ENCODE measurements around a stretch of chr18.

GRCh38 chr18:59846959-59847637 is 52.7 kb upstream of the PMAIP1 start:
- PRO-cap: no peak
- CAGE, long polyA plus RNA: no peak

- PRO-cap: no peak
- CAGE, long polyA plus RNA: no peak
Observed at GRCh38 chr18:61334061-61334541, 871 bp downstream of the CDH20 start.

- PRO-cap: no peak
- CAGE, long polyA plus RNA: no peak
Observed at GRCh38 chr18:61655767-61656039, 237.1 kb downstream of the RNF152 start.

DNA sequence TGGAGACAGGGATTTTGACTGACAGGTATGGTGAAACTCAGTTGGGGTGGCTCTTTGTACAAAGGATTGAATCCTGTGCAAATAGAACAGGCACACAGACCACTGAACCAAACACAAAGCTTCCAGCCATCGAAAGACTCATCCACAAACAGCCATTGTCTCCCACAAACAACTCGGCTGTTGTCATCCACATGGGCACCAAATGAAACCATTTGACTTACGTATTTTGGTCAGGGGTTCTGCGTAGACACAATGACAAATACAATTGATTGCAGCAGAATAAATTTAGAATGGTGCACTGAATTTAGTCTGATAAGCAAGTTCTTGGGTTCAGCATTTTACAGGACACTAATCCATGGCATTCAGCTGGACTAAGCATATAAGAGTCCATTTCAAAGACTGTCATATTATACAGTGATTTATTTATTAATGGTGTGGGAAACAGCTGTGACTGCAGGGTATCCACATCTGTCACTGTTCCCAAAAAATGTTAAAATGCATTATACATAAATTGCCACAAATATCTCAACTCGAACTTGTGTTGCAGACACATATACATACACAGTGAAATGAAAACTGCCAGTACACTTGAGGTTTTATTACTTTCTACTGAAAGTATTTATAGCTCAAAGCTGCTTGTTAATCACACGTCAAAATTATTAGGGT is 15.7 kb downstream of the RNF152 start:
- PRO-cap: no peak
- CAGE, long polyA plus RNA: no peak

DNA sequence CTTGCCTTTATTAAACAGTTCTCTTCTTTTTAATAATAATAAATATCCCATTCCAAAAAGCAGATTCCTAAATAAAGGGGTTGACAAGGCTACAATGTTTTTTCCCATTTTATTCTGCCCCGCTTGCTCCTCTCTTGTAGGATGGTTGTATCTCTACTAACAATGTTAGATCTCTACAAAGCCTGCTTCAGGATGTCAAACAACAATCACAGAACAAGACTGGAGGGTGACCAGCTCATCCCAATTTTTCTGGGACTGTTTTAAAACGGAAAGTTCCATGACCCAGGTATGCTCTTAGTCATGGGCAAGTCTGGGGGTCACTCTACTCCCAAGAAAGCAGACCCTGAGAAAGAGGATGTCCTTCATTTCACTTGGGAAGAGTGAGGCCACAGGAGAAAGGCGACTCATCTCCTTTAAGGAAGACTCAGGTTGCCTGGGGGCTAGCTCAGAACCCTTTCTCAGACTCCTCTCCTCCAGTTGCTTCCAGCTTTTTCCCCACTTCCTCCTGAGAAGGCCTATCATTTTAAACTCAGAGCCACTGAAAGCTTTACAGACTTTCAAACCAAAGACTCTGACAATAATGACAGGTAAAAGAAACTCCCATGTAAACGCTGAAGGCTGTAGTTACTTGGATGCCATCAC is 9.3 kb downstream of the RNF152 start:
- PRO-cap: no peak
- CAGE, long polyA plus RNA: no peak

- PRO-cap: no peak
- CAGE, long polyA plus RNA: no peak
Observed at GRCh38 chr18:62300535-62301063, 24.5 kb upstream of the TNFRSF11A start.

GRCh38 chr18:62339215-62339649 is 14.1 kb downstream of the TNFRSF11A start:
- PRO-cap: no peak
- CAGE, long polyA plus RNA: no peak

DNA sequence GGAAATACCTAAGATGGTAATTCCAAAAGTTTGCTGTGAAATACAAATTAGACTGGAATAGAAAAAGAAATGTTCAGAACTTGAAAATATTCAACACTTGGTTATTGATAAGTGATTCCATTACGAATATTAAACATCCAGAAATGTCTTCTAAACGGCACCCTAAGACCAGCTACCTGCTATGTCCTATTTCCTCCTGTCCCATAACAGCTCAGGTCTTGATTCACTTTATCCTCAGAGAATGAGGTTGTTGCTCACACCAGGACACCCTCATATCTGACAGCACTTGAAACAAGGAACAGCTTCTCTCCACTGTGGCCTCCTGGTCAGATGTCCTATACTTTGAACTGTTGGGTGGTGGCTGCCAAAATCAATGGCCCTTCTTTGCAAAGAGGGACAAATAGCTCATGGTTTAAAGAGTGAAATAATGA is 24.3 kb upstream of the ZCCHC2 start:
- PRO-cap: no peak
- CAGE, long polyA plus RNA: no peak

- PRO-cap: no peak
- CAGE, long polyA plus RNA: no peak
Observed at GRCh38 chr18:62651013-62651430, 64.3 kb upstream of the PHLPP1 start.

GRCh38 chr18:62744046-62744931 is 28.9 kb downstream of the PHLPP1 start:
- PRO-cap: no peak
- CAGE, long polyA plus RNA: no peak

- PRO-cap: no peak
- CAGE, long polyA plus RNA: no peak
Observed at GRCh38 chr18:62784443-62784972, 69.2 kb downstream of the PHLPP1 start.

DNA sequence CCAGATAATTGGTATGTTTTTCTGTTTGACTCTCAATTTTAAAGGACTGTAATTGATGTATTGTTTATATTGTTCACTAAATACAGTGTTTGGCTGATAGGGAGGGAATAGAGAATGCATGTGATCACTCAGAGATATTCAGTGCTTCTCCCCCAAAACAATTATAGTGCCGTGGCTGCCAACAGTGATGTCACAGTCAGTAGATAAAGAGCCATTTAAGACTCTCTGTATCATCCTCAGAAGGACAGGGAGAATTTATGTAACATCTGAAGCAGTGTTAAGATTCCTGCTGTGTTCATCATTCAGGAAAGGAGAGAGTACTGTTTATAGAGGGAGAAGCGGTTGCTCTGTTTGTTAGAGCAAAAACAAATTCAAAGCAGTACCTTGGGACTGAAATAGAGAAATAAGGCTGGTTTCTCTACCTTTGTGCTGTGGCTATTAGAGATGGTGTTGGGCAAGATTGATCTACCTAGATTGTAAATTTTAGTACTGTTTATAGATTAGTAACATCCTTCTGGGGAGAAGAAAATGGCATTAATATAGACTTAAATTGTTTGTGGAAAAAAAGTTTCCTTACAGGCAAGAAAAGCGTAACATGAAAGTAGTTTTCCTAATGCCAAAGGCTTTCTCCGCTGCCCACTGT is 69.8 kb downstream of the PHLPP1 start:
- PRO-cap: no peak
- CAGE, long polyA plus RNA: no peak

DNA sequence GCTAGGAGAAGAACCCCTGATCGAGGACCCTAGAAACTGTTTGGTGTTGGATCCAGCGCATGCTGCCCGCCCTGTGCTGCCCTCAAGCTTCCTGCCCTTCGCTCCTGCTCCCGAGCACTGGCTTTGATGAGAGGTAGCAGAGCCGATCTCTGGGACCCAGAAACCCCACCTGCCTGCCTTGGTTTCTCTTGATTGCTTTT is 267.2 kb downstream of the PHLPP1 start:
- PRO-cap: no peak
- CAGE, long polyA plus RNA: no peak

- PRO-cap: no peak
- CAGE, long polyA plus RNA: no peak
Observed at GRCh38 chr18:63004613-63005203, 289.4 kb downstream of the PHLPP1 start.

- PRO-cap: no peak
- CAGE, long polyA plus RNA: no peak
Observed at GRCh38 chr18:63098341-63098949, 221.1 kb downstream of the BCL2 start.

DNA sequence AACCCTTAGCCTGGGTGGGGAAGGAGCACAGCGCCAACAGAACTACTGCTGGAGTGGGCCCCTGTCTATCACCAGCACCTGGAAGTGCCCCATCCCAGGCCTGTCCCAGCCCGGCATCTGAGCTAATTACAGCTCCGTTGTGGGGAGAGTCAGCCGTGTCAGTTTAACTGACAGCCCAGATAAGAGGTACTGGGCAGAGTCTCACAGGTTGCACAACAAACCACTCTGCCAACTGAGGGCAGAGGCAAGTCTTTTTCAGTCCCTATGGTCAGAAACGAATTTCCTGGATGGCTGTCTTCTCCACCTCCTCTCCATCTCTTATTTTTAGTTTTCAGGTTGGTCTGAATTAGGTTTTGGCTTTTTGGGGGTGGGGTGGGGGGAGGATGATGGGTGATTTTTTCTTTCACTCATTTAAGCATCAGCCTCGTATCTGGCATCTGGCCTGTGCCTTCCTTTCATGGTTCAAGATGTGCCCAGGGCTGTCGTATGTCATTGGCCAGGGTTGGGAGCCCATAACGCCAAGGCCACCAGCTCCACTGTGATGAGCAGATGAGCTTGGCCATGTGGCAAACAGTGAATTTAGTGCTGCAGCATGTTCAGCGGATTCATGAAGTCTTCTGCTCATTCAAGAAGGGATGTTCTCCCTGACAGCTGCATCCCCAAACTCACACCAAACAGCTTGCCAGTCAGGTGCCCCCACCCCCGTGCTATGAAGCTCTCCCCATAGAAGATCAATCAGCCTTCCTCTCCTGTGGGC is 219.3 kb downstream of the BCL2 start:
- PRO-cap: no peak
- CAGE, long polyA plus RNA: no peak

GRCh38 chr18:63157406-63158541 is 161.8 kb downstream of the BCL2 start:
- PRO-cap: bidirectional peak, plus-strand start at chr18:63158041, minus-strand start at chr18:63157830; bidirectional peak, plus-strand start at chr18:63158391, minus-strand start at chr18:63158274
- CAGE, long polyA plus RNA: no peak

DNA sequence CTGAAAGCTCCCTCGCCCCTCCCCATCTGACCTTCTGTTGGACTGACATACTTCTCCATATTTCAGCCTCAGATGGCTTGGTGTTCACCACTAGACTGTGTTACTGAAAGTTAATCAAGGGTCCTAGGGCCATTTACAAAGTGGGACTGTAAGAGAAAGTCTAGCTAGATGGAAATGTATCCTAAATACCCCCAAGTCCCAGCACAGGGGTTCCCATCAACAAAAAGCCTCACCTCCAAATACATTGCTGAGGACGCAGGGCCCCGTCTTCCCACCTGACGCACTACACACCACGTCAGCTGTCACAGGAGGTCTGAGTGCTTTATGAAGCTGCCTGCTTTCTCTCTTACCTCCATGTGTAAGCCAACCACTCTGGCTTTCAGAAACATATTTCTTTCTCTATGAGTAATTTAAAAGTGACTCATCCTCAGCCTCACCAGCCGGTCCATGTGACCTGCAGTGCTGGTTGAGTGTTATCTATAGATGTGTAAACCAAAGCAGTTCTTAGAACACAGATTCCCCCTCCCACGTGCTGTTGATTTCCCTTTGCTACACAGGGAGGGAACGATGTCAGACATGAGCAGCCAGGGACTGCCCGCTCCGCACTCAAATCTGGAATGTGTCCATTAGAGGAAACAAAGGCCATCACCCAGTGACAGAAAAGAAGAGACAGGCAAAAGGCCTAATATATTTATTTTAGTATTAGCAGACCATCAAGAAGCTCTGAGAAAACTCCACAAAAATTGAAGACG is 157.9 kb downstream of the BCL2 start:
- PRO-cap: bidirectional peak, plus-strand start at position 556 of the sequence, minus-strand start at position 315 of the sequence
- CAGE, long polyA plus RNA: no peak

GRCh38 chr18:63249881-63250197 is 69.7 kb downstream of the BCL2 start:
- PRO-cap: no peak
- CAGE, long polyA plus RNA: no peak

DNA sequence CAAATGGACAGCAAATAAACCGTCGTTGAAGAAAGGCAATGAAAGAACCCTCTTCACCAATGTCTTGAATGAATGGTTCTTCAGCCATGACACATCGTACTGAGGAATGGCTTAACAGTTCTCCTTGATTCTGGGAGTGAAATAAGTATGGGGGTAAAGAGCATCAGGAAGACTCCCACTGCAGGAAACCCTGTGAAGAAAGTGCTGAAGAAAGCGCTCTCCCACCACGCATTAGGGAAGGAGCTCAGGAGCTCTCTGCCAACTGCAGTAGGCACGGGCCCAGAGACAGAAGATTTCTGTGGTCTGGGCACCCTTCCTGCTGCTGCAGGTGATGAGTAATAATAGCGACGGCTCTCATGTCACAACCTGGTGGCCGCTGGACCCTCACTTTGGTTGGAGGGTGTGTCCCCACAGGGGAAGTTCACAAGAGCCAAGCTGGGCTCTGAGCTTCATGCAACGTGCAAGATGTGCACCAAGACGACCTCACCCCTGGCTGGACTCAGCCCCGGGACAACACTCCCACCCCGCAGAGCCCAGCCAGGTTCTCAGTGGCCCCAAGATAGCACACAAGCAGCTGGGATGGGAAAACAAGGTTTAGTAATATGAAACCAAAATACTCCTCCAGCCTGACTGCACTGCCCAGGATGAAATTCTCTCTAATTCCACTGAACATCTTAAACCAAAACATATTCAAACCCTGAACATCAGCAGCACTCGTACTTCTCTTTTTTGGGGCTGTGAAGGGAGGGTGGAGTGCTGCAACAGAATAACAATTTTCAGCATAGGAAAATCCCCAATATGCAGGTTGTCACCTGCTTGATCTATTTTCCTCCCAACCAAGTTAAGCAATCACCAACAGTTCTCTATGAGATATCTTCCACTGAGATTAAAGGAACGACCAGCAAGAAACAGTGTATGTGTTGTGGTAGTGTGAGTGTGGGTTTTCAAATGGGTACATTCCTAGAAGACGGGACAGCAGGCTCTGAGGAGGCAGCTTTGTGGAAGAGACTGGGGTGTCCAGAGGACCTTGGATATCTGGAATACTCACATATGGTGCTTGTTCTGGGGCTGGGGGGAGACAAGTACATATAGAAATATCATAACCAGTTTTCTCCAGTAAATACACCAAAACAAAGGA is 26.6 kb downstream of the BCL2 start:
- PRO-cap: bidirectional peak, plus-strand start at position 463 of the sequence, minus-strand start at position 257 of the sequence
- CAGE, long polyA plus RNA: no peak